Jurkat, Clone E6-1 (cell line): ENCODE measurements around the genes TXNDC8 and ECPAS.

- RRBS = no CpG with 5 or more reads among the region's 3 CpGs
Measured at GRCh38 chr9:109806410-109807054, 26.5 kb downstream of the PALM2AKAP2 start.

DNA sequence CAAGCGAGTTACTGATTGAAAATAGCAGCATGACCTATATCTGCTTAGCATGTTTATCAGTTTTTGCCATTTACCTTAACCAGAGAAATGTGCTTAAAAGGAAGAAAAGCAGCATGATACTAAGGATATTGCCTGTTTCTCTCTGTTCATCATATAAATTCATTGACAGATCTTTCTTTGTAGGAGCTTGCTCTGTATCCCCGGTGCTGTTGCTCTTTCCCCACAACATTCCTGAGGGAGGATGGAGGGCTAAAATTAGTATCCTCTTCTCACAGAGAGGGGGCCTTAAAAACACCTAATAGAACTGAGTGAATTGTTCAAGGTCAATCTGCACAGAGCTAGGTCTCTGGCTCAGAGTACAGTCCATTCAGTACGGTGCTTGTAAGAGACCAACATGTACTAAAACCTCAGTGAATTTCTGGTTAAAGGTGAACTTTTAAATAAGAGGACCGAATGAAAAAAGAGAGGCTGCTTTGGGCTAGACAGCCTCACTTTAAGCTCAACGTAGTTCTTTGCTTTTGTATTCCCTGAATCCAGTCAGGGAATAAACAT, 88.7 kb downstream of the PALM2AKAP2 start:
- RRBS = no CpG with 5 or more reads among the region's 5 CpGs

DNA sequence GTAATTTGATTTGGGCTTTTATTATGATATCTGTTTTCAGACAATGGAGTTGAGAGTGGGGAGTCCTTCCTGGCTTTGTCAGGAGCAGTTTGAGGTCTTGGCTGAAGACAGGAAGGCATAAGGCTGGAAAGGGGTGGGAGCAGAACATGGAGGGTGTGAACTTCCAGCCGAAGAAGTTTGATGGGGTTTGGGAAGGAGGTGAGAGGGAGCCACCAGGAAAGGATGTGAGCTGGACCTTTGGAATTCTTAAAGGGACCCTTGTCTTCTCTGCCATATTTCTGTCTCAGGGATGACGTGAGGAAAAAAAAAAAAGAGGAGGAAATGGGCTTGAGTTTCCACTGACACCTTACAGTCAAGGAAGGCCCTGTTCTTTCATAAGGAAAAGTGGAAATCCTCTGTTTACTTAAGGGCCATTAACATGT, 132.0 kb downstream of the PALM2AKAP2 start:
- RRBS = no CpG with 5 or more reads among the region's 2 CpGs

DNA sequence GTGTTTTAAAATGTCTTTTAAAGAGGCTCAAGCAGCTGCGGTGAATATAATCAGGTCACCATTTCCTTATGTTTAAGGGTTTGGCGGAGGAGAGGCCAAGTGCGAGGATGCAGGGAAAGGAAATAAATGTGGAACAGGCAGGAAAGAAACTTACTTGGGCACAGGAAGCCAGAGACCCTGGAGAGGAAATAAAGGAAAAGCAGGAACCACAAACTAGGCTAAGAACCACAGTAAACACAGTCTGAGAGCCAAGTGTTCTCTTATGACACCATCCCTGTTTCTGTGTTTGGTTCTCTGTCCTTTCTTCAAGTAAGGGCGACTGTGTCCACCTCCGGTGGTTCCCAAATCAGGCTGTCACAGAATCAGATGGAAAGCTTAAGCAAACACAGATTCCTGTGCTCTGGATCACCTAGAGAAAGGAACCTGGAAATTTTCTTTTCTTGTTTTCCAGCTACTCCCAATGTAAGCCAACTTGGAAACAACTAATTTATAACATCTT, 166.4 kb downstream of the C9orf152 start:
- RRBS = no CpG with 5 or more reads among the region's 5 CpGs

DNA sequence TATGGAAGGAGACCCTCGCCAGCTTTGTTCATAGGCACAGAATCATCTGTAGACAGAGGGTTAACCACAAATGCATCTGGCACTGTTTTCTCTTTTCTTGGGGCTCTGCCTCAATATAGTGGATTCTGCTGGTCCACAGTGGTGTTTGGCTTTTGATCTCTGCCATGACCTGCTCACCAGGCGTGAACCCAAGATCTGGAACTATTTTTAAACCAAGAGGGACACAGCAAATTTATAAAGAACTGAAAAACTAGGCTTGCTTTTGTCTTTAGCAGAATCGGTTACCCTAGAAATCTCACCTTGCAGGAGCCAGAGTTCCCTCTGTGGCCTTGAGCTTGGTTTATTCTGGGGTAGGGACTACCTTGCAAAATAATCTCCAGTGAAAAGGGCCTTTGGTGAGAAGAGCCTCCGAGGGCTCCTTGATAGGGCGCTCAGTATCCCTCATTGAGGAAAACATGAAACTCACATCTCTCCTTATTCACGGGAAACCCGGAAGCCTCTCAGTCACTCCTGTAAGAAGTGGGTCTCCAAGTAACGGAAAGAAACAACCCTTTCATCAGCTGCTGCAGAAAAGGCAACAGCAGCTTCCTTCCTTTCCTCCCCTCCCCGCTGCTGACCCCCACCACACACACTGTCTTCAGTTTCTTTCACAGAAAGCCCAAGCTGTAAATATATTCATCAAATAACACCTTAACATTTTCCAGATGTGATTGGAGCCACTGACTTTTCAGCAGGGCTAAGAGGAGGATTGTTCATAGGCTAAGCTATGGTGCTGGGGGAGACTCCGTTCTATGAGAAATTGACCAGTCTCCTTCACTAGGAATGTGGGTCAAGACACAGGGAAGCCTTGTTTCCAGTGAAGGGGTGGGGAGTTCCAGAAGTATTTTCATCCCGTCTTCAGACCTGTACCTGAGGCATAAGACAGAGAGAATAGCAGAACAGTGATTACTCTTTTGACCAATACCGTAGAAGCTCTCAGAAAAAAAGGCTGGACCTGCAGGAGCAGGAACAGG, 81.5 kb downstream of the C9orf152 start:
- RRBS = no CpG with 5 or more reads among the region's 12 CpGs

DNA sequence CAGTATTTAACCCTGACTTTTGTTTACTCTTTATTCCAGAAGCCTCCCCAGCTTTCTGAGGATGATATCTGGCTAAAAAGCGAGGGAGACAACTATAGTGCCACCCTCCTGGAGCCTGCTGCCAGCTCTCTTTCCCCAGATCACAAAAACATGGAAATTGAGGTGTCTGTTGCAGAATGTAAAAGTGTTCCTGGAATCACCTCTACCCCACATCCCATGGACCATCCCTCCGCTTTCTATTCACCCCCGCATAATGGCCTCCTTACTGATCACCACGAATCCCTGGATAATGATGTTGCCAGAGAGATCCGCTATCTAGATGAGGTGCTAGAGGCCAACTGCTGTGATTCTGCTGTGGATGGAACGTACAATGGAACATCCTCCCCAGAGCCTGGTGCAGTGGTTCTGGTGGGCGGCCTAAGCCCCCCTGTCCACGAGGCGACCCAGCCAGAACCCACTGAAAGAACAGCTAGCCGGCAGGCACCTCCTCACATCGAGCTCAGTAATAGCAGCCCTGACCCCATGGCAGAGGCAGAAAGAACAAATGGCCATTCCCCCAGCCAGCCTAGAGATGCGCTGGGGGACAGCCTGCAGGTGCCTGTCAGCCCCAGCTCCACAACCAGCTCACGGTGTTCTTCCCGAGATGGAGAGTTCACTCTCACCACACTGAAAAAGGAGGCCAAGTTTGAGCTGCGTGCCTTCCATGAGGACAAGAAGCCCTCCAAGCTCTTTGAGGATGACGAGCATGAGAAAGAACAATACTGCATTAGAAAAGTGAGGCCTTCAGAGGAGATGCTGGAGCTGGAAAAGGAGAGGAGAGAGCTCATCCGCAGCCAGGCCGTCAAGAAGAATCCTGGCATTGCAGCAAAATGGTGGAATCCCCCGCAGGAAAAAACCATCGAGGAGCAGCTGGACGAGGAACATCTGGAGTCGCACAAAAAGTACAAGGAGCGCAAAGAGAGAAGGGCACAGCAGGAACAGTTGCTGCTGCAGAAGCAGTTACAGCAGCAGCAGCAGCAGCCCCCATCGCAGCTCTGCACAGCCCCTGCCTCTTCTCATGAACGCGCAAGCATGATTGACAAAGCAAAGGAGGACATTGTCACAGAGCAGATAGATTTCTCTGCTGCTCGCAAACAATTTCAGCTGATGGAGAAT, 71.5 kb downstream of the C9orf152 start:
- RRBS = no CpG with 5 or more reads among the region's 27 CpGs

- RRBS = no CpG with 5 or more reads among the region's 3 CpGs
Measured at GRCh38 chr9:110199483-110200048, 8.4 kb downstream of the C9orf152 start.

DNA sequence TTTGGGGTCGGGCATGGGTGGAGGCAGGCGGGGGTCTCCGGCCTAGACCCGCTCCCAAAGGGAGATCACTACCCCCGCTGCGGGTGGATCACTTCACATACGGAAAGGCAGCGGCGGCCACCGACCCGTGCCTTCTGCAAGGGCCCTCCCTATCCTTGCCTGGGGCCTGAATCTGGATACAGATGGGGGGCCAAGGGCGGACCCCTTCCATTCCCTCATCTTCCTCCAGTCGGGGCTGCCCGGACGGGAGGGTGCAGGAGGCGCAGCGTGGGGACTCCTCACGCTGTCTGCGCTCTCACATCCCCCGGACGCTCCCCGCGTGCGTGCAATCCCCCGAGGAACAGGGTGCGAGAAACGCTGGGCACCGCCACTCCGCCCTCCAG, 522 bp downstream of the TXN start:
- RRBS = 1% methylated on average over 7 of the region's 29 CpGs

GRCh38 chr9:110337764-110338187, at the start of gene TXNDC8:
TXNDC8 (minus strand) TSS chr9:110337863.
- RRBS = no CpG with 5 or more reads among the region's 1 CpG

- RRBS = no CpG with 5 or more reads among the region's 1 CpG
Measured at GRCh38 chr9:110392244-110392525, 54.5 kb upstream of the TXNDC8 start.

- RRBS = no CpG with 5 or more reads among the region's 6 CpGs
Measured at GRCh38 chr9:110445710-110446116, 108.0 kb upstream of the TXNDC8 start.

DNA sequence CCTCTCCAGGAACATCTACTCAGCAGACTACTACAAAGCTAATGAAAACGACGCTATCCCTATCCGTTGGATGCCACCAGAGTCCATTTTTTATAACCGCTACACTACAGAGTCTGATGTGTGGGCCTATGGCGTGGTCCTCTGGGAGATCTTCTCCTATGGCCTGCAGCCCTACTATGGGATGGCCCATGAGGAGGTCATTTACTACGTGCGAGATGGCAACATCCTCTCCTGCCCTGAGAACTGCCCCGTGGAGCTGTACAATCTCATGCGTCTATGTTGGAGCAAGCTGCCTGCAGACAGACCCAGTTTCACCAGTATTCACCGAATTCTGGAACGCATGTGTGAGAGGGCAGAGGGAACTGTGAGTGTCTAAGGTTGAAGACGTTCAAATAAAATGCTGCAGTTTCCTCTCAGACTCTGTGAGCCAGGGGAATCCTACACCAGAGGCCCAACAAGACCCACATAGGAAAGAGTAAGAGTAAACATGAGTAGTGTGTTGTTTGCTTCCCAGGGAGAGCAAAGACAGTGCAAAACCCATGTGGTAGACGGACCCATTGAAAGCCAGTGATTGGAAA, 132.1 kb downstream of the MUSK start:
- RRBS = no CpG with 5 or more reads among the region's 13 CpGs

DNA sequence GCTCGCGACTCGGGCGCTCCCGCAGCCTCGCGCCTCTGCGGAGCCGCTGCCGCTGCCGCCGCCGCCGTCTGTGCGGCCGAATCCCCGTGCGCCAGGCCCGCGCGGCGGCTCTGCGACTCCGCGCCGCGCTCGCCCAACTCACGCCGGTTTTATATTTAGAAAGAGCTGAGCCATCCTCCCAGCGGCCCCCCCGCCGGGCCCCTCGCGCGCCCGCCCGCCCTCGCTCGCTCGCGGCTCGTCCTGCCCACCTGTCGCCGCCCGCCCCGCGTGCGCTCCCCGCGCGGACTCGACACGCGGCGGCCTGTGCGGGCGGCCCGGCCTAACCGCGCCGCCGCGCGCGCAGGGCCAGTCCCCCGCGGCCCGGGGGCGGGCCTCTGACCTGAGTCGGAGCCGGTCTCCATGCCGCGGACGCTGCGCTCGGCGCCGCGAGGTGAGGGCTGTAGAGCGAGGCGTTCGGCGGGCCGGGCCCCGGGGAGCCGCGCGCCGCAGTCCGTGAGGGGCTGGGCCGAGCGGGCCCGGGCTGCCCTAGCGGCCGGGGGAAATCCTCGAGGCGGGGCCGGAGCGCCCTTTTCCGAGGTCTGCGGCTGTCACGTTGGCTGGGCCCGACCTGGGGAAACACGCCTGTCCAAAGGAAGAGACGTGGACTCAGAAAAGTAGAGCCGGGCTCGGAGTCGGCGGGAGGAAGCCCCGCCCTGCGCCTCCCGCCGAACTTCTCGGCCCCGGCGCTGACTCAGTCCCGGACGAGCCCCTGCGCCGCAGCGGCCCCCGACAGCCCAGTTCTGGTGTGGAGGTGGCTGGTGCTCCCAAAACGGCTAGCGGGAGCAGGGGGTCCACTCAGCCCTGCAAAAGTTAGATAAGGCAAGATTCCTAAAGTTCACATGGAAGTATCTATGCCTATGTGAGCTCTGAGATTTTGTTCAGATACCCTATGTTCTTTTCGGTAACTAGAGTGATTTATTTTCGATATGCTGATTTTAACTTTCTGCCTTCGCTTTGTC, at the start of gene ECPAS:
Gene ECPAS, minus strand, starts transcription at position 647 of the 998 bp plus-strand sequence.
- RRBS = 9% methylated on average over 49 of the region's 128 CpGs

DNA sequence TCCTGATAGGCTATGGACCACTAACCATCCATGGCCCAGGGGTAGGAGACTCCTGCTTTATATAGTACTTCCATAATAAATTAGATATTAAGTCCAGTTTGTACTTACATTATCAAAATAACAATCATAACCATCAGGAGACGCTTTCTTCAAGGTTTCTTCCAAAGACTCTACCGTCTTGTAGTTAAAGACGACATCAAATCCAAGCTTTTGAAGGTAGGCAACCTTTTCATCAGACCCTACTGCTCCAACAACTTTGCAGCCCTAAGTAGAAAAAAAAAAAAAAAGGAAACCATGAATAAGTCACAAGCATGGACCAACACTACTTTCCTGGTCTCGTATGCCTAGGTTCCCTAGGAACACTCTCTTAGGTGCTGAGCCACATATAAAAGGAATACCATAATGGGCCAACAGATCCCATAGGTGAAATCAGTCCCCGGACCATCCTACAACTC, 20.7 kb downstream of the PTGR1 start:
- RRBS = no CpG with 5 or more reads among the region's 5 CpGs

DNA sequence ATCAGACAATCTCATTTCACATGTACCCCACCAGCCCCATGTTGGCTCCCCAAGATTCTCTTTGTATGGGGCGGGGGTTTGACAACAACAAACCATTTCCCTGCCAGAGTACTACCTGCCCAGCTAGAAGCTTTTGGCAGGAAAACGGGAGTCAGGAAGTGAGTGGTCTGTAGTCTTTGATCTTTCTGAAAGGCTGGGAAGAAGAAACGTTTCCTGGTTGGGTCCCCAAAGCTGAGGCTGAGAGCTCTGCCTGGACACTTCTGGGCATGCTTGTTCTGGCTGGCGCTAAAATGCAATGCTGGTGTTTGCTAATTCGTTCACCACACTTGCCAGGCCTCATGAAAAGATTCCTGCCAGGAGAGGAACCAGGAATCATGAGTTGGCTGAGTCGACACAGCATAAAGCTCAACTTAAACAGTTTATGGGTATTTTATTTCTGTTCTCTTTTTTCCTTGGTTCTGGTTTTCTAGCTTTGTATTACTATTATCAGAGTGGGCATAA, 10.6 kb upstream of the PTGR1 start:
- RRBS = no CpG with 5 or more reads among the region's 6 CpGs

DNA sequence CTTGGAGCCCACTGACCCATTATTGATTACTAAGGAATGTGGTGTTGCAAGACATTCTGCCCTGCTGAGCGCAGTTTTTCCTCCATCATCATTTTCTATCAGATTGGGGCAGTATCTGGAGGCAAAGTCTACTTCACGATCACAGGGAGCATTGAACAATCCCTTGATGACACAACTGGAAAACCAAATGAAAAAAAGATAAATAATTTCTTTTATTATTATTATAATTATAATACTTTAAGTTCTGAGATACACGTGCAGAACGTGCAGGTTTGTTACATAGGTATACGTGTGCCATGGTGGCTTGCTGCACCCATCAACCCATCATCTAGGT, 129.3 kb downstream of the UGCG start:
- RRBS = no CpG with 5 or more reads among the region's 5 CpGs

DNA sequence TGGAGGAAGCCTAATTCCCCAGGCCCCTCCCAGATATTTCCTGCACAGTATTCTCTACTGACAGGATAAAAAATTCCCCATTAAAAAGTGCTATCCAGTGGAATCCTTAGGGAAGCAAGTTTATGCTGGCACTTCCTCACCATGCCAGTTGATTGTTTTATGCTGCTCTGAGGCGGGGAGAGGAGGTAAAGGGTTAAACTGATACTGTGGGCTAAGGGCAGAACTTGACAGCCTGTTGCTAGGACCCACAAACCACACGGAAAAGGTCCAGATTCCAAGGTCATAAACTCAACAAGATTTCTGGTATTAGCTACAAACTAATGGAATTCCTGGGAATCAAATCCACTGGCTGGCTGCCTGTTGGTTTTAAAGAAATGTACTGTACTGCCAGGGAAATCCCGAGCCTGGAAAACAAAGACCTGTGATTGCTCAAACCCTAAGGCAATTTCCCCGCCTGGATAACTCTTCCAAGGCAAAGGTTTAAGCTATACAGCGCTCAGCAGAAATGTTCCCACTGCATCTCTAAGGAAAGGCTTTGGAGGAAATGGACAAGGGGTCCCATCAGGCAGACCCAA, 124.6 kb downstream of the SUSD1 start:
- RRBS = no CpG with 5 or more reads among the region's 5 CpGs

- RRBS = no CpG with 5 or more reads among the region's 15 CpGs
Measured at GRCh38 chr9:112059172-112060141, 115.6 kb downstream of the SUSD1 start.

- RRBS = no CpG with 5 or more reads among the region's 6 CpGs
Measured at GRCh38 chr9:112061214-112062091, 113.6 kb downstream of the SUSD1 start.

GRCh38 chr9:112204326-112204670, 29.2 kb upstream of the SUSD1 start:
- RRBS = no CpG with 5 or more reads among the region's 2 CpGs